Cardiac septum (tissue), 1 donor: ENCODE measurements around the genes CFAP54, ANKS1B, SLC5A8 and CHPT1.

- PRO-cap, result no peak
Observed at GRCh38 chr12:96489253-96490404, at the start of gene CFAP54. CFAP54 (plus strand) TSS chr12:96489577.

- PRO-cap, result no peak
Observed at GRCh38 chr12:96699076-96699386, 208.0 kb upstream of the NEDD1 start.

DNA sequence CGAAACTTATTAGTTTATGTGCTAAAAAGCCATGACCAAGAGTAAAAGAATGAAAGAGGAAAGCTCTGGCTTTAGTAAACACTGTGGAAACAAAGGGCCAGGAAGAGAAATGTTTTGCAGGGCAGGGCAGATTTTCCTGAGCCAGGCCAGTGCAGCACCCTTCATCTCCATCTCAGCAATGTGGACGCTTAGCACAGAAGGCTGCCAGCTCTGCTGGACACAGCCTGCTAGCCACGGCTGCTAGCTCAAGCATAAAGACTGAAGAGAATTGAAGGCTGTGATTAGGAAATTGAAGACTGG is 235.9 kb downstream of the NEDD1 start:
- PRO-cap, result no peak

- PRO-cap, result no peak
Observed at GRCh38 chr12:97464591-97465917, 558.0 kb downstream of the NEDD1 start.

- PRO-cap, result no peak
Observed at GRCh38 chr12:98597649-98598706, 4.5 kb downstream of the SLC25A3 start.

DNA sequence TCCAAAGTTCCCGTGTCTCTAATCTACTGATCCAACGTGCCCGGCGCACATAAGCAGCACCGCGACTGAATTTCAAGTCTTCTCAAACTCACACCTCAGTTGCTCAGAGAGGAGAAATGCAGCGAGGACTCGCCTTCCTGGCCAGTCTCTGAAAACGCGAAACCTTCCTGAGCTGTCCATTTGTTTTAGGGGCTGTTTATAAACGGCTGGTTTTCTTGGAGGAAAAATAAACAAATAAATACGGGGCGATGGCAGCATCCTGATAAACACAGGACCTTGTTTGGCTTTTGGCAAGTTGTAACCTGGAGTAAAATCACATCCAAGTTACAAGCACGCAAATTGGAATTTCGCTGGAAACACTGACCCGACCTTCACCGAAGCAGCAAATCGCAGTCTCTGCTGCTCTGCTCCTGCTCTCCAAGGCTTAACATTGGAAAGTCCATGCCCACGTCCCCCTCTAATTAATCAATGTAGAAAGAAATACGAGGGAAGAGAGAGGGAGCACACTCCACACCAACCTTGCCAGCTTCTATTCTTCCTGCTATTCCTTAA is 248.6 kb downstream of the APAF1 start:
- PRO-cap, result no peak

DNA sequence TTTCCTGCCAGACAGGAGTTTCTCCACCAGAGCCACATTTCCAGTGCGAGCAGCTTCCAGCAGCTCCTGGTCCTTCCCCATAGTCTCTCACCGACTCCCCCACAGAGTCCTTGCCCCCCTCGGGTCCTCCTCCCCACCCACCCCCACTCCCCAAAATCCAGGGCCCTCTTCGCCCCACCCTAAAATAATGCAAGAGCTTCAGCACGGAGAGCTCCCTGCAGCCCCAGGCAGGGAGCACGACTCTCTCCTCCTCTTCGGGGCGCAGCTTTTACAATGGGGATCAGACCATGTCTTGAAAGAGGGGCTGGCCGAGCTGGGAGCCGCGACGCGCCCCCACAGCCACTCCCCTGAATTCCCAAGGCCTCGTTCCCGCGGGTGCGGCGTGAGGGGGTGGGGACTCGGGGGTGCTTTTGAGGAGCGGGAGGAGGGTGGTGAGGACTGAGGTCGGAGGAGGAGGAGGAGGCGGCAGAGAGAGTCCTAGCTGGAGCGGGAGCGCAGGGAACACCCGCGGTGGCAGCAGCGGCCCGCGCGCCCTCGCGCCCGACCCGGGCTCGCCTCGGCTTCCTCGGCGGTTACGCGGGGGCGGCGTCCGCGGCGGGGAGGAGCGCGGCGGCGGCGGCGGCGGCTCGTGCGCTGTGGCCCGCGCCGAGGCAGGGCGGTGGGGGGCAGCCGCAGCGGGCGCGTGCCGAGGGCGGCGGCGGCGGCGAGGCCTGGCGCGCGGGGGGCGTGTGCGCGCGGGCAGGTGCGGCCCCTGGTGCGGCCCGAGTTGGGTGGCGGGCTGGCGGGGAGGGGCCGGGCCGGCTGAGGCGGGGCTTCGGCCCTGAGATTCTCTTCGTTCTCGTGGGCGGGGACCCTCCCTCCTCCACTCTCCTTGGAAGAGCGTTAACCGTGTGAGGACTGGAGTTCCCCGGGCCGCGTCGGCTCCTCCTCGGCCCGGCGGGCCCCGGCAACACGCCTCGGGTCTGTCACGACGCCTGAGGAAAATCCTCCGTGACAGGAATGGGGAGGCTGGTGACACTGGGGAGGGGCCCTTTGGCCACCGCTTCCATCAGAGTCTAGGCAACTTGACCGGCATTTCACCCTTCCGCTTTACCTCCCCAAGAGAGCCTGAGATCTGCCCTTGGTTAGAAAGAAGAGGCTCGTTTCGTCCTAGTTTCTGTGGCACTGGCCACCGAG is at the start of gene ANKS1B:
Gene ANKS1B, minus strand, starts transcription at position 780 of the 1,176 bp plus-strand sequence.
- PRO-cap, result bidirectional peak, plus-strand start at position 588 of the sequence, minus-strand start at position 574 of the sequence

DNA sequence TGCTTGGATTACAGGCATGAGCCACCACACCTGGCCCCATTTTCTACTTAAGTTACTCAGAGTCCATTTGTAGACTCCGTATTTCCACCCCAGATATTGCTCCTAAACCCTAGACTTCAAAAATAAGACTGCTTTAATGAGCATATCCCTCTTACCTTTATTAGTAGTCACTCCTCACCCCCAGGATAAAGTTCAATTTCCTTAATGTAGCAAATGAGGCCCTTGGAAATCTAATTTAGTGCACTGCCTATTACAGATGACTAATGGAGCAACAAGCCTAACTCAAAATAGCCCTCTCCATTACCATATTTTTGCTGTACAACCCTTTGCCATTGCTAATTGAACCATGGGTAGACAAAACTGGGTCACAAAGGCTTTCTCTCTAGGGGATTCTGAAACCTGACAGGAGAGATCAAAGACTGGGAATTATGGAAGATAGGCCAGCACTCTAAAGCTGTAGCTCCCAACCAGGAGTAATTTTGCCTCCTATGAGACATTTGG is 5.0 kb downstream of the BLTP3B start:
- PRO-cap, result no peak

DNA sequence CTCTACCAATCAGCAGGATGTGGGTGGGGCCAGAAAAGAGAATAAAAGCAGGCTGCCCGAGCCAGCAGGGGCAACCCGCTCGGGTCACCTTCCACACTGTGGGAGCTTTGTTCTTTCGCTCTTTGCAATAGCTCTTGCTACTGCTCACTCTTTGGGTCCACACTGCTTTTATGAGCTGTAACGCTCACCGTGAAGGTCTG is 42.7 kb upstream of the NR1H4 start:
- PRO-cap, result no peak

DNA sequence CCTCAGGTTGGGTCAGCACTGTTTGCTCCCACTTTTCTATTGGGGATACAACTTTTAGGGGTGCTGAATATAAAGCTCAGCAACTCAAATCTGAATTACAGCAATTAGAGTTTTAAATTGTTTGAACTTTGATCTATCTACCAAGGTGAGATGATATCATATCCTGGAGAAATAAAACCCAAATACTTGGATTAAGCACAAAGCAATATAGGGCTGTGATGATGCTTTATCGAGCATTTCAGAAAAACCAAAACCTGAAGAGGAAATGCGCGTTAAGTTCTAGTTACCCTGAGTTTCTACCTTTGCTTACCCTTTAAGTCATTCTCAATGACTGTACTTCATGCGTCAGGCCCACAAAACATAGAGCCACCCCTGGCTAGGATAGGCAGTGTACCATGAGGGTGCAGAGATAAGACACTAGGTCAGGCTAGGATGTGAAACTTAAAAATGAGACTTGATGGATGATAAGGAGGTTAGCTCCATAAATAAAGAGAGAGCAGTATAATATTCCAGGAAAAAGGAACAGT is 100.0 kb downstream of the GAS2L3 start:
- PRO-cap, result no peak

DNA sequence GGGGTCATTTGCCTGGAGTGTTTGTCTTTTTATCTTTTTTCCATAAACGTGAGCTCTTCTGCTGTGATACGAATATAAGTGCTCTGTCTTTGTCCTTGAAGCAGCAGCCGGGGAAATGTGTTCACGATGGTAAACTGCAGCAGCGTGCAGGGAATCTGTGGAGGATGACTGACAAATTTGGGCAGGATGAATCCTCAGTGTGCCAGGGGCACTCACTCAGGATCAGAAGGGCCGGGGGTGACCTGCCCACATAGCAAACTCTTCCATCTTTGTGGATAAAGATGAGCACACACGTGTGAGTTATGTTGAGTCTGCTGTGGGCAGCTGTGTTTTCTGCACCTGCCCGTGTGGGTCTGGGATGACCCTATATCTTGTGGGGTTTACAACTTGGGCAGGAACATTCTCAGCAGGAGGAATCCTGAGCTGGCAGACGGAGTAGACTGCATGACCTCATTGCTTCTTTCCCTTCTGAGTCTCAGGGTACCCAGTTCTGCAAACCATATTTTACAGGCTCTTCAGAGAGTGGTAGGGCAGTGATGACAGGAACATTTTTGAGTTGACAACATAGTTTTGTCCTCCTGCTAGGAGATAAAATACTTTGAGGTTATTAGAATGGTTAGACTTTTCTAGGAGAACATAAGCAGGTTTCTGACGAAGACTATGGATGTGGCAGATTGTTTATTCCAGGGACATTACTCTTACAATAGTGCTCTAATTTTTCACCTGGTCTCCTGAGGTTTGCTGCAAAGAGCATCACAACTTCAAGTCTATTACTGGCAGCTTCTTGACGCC is 798 bp downstream of the ANO4 start:
- PRO-cap, result no peak

DNA sequence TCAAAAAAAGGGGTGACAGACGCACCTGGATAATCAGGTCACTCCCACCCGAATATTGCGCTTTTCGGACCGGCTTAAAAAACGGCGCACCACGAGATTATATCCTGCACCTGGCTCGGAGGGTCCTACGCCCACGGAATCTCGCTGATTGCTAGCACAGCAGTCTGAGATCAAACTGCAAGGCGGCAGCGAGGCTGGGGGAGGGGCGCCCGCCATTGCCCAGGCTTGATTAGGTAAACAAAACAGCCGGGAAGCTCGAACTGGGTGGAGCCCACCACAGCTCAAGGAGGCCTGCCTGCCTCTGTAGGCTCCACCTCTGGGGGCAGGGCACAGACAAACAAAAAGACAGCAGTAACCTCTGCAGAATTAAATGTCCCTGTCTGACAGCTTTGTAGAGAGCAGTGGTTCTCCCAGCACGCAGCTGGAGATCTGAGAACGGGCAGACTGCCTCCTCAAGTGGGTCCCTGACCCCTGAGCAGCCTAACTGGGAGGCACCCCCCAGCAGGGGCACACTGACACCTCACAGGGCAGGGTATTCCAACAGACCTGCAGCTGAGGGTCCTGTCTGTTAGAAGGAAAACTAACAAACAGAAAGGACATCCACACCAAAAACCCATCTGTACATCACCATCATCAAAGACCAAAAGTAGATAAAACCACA is 63.6 kb downstream of the SLC5A8 start:
- PRO-cap, result no peak

- PRO-cap, result no peak
Observed at GRCh38 chr12:101209502-101210616, at the start of gene SLC5A8. SLC5A8 (minus strand) TSS chr12:101210238.

GRCh38 chr12:101312993-101313863 is 33.3 kb downstream of the UTP20 start:
- PRO-cap, result no peak

- PRO-cap, result bidirectional peak, plus-strand start at chr12:101697672, minus-strand start at chr12:101697589; unidirectional peak, plus-strand start at chr12:101697912
Observed at GRCh38 chr12:101697548-101698027, at the start of gene CHPT1. CHPT1 (plus strand) TSS chr12:101697640.

GRCh38 chr12:101706670-101707460 is 9.4 kb downstream of the CHPT1 start:
- PRO-cap, result no peak

DNA sequence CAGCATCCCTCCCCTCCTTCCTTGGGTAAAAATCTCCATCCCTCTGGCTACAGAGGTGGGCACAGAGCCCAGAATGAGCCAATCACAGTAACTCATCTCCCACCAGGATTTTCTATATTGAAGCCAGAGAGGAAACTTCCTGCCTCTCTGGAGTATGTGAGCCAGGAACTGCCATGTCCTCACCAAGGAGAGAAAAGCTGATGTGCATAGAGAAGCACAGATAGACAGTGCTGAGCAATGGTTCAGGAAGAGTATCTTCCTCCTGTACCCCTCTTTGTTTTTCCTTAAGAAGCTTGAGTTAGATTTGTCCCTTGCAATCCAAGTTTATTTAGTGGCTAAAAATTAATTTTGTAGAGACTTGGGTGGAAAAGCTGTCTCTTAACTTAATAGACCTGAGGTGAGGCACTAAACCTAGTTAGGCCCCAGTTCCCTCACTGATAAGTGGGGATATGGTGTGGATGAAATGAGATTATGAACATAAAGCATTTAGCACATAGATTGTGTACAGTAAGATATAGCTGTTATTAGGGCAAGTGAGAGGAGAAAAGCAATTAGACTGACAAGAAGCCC is 3.3 kb upstream of the SYCP3 start:
- PRO-cap, result no peak

GRCh38 chr12:101744038-101744706 is 4.9 kb upstream of the SYCP3 start:
- PRO-cap, result no peak

- PRO-cap, result no peak
Observed at GRCh38 chr12:101894591-101895114, 17.3 kb downstream of the DRAM1 start.

GRCh38 chr12:101925142-101925777 is 47.9 kb downstream of the DRAM1 start:
- PRO-cap, result bidirectional peak, plus-strand start at chr12:101925610, minus-strand start at chr12:101925542